Paraaortic lymph node (tissue), 1 donor: Measurements from ENCODE around the gene RTKN2.

DNA sequence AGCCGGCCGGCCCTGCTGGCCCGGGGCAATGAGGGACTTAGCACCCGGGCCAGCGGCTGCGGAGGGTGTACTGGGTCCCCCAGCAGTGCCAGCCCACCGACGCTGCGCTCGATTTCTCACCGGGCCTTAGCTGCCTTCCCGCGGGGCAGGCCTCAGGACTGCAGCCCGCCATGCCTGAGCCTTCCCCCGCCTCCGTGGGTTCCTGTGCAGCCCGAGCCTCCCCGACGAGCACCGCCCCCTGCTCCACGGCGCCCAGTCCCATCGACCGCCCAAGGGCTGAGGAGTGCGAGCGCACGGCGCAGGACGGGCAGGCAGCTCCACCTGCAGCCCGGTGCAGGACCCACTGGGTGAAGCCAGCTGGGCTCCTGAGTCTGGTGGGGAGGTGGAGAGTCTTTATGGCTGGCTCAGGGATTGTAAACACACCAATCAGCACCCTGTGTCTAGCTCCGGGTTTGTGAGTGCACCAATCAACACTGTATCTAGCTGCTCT lies 33.7 kb upstream of the ARID5B start:
- PRO-cap: no peak

- PRO-cap: bidirectional peak, plus-strand start at chr10:61941570, minus-strand start at chr10:61941313
Observed at GRCh38 chr10:61941064-61942027, 39.8 kb downstream of the ARID5B start.

- PRO-cap: no peak
Observed at GRCh38 chr10:61993634-61994084, 92.2 kb downstream of the ARID5B start.

GRCh38 chr10:62072775-62073166 lies 171.3 kb downstream of the ARID5B start:
- PRO-cap: no peak

DNA sequence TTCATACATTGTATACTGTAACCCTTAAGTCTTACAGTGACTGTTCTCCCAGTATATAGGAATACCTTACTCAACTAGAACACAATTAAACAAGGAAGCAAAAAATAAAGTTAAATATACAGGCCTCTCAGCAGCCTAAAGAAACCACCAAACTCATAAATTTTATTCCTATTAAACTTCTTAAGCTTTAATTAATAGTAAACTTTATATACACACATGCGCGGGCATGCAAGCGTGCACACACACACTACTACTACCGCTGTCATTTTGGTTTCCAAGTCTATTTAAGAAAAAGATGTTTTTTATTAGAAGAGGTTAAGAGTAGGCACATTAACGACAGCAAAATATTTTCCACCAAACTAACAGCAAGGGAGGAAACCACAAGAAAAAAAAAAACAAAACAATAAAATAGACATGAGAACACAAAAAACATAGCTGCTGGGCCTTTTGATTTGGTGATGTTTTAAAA lies 28.7 kb downstream of the RTKN2 start:
- PRO-cap: bidirectional peak, plus-strand start at position 308 of the sequence, minus-strand start at position 258 of the sequence

- PRO-cap: no peak
Observed at GRCh38 chr10:62258945-62259279, 9.7 kb downstream of the RTKN2 start.

GRCh38 chr10:62268543-62269318 lies at the start of gene RTKN2:
Gene RTKN2 (minus strand): TSS chr10:62268844.
- PRO-cap: unidirectional peak, plus-strand start at chr10:62268832

DNA sequence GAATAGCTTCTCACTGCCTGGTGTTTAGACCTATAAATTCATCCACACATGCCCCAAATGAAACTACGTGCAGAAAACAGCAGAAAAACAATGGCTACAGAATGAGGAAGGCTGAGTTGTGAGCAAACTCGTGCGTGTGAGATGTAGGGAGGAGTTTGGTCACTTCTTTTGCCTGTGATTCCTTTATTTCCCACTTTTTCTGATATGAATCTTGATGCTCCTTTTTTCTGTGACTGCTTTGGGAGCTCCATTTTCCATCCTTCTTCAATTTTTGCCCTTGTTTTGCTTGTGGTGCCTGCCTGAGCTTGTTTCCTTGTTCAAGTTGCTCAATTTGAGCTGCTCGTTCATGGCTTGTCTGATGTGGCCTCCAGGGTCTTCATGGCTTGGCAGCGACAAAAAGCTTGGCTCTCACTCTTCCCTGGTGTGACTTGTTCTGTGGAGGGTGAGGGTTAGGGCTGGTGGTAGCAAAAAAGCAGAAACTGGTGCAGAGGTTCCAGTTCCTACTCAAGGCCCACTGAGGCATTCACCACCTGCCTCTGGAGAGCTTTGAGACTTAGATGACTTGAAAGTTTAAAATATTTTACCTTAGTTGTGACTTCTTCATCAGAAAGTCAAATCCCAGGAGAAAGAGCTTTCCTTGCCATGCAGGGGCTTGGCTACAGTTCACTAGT lies 77.0 kb downstream of the ZNF365 start:
- PRO-cap: no peak

- PRO-cap: no peak
Observed at GRCh38 chr10:62618120-62618646, 186.3 kb upstream of the ADO start.

DNA sequence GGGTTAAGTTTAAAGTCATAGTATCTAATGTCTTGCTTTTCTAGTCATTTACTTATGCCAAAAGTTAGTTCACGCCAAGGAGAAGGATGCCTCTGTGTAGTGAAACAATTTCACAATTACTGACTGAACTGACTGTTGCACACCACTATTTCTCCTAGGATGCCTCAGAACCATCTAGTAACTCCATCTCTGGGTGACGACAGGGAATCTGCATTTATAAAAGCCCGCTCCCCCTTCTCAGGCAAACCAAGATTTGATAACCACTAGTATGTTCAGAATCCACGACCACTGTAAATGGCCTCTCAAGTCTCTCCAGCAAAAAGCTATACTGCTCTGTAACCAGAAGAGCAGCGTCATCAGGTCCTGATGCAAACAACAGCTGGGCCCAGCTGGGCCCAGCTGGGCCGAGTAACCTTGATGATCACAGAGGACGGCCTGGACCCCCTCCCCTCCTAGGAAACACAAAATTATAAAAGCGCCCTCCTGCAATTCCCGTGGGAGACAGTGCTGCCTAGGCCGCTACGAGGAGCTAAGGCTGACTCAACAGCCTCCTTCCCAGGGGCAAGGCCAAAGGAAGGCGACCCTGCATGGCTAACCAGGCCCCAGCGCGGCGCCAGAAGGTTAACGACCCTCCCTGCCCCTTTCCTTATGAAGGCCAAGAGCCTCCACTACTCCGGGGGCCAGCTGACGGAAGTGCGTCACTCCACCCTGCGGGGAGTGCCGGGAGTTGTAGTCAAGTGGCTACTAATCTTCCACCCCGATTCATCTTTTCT lies 539 bp upstream of the ADO start:
- PRO-cap: bidirectional peak, plus-strand start outside the sequence, minus-strand start at position 648 of the sequence

GRCh38 chr10:62817082-62817815 lies 1.1 kb upstream of the EGR2 start:
- PRO-cap: bidirectional peak, plus-strand start at chr10:62817194, minus-strand start at chr10:62817231

DNA sequence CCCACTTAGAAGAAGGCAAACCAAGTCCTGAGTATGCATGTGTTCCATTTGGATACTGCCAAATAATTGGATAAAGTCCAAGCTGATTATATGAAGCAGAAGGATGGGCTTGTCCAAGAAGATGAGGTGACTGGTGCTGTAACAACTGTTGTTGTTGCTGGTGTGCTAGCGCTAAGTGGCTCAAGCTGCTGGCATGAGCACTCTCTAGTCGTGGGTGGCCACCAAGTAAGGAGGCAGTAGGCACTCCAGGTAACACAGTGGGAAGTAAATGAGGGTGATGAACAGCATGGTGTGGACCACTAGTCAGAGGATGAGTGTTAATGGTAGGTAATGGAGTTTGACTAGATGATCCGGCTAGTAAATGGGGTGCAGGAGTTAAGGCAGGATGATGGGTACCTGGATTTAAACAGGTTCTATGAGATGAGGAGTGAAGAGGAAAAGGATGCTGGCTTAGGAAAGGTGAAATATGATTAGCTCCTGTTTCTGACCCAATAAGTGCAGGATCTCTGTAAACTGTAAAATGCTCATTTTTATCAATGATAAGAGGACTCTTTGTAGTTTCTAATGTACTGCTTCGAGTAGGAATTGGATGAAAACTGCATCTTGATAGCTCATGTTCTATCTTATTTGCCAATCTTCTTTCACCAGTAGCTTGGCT lies 80.5 kb downstream of the NRBF2 start:
- PRO-cap: no peak

- PRO-cap: no peak
Observed at GRCh38 chr10:63366726-63367429, 98.9 kb downstream of the JMJD1C start.

DNA sequence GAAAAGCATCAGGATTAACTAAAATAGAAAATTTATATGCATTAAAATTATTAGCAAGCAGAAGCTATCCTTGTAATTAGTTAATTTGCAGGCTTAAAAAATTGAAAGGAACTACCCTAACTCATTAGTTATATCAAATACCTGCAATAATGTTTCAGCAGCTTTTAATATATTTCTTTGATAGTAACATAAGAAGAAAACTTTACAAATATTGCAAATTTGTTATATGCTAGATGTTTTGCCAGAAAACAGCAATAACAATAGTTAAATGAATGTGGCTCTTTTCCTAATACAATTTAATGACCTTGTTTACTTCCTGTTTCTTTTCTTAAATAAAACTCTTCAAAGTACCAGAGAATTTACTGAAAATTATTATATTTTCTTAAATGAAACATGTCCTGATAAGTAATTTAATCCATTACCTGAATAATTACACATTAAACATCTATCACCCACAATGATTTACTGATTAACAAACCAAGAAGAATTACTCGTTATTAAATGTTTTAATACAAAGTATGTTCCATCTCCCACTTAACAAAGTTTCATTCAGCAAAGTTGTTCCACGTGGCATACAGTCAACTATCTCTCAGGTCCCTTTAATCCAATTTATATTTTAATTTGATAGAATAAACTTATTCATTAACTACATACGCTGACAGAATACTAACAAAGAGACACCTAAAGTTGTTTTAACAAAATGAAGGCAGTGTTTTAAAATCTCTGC lies 86.5 kb downstream of the JMJD1C start:
- PRO-cap: no peak

DNA sequence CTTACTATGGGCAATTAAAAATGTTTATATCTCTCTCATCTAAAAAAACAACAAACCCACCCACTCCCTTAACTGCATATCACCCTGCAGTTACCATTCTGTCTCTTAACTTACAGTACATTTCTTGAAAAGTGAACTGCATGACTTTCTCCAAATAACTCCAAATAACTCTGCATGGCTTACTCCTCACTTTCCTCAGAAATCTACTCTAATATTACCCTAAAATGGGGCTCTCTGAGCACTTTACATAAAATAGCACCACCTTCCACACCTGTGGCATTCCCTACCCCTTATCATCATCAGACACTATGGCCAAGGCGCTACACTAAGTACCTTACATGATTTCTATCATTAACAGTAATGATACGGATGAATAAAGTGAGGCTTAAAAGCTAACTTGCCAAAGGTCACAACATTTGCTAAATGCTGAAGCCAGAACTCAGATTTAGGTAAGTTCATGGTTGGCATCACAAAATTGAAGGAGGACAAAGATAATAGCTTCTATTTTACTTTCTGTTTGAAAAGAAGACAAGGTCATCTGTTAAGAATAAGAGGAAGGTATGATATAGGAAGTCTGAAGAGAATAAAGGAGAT lies 20.9 kb upstream of the JMJD1C start:
- PRO-cap: no peak

DNA sequence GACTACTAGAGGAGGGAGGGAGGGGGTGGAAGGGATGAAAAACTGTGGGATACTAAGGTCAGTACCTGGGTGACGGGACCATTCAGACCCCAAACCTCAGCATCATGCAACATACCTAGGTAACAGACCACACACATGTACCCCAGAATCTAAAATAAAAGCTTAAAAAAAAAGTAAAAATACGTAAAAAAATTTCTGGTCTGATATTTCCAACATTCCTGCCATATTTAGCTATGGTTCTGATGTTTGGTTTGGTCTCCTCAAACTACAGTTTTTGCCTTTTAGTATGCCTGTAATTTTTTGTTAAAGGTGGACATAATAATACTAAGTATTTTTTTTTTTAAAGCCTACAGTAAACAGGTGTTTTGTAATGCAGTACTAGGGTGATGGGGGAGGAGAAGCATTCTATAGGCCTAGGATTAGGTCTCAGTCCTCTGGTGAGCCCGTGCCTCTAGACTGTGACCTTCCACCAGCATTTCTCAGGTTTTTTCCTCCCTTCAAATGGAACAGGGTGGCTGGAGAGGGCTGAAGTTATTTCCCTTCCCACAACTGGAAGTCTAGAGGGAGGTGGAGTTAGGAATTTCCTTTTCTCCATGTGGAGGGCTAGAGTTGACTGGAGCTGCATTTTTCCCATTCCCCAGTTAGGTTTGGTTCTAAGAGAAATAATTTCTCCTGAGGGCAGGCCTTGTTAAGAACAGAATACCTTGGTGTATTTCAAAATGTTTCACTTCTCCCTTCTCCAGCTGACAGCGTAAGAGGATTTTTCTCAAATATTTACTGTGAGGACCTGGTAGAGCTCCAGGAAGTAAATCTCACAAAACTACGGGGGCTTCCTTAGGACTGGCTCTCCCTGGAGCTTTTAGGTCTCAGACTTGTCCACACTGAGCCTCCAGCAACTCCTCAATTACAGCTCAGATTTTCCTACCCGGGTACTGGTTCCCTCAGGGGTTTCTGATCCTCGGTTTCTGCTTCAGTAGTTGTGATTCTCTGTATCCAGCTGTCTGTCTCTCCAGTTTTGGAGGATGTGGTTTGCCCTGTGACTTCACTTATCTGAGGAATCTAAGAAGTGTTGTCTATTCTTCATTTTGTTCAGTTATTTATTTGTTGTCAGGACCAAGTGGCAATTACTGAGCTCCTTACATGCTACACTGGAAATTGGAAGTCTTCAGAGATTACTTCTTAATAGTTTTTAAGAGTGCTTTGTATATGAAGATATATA lies 6.2 kb upstream of the REEP3 start:
- PRO-cap: no peak

- PRO-cap: no peak
Observed at GRCh38 chr10:63520602-63521054, 573 bp upstream of the REEP3 start.

DNA sequence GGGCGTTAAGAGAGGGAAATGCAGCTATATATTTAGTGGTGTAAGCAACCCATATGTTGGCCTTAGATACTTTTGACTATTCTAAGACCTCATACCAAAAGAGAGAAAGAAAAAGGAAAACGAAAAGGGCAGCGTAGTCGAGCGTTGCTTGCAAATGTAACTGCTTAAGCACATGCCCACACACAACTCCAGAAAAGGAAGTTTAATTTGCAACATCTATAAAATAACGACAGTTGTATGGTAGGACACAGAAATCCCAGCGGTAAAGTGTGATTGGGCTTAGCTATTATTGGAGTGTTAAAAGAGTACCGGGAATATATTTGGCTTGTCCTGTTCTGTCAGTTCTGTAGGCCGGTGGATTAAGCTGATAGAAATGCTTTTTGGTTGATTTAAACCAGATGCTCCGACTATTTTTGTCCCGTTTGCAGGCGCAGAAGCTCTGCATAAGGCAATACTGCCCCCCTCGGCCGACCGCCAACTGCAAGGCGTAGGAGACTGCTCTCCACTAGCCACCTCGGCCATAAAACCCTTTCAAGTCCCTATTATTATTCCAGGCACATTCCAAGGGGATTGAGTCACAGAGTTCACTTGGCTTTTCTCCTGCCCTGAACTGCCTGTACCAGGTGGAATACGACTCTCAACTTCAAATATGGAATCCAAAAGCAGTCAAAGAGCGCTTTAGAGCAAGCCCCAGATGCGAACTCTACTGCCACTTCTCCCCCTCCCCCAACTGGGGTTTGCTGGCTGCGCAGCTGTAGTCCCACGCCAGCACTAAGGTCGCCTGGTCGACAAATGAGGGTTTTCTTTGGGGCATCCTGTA lies 108.1 kb downstream of the REEP3 start:
- PRO-cap: bidirectional peak, plus-strand start at position 559 of the sequence, minus-strand start at position 516 of the sequence

DNA sequence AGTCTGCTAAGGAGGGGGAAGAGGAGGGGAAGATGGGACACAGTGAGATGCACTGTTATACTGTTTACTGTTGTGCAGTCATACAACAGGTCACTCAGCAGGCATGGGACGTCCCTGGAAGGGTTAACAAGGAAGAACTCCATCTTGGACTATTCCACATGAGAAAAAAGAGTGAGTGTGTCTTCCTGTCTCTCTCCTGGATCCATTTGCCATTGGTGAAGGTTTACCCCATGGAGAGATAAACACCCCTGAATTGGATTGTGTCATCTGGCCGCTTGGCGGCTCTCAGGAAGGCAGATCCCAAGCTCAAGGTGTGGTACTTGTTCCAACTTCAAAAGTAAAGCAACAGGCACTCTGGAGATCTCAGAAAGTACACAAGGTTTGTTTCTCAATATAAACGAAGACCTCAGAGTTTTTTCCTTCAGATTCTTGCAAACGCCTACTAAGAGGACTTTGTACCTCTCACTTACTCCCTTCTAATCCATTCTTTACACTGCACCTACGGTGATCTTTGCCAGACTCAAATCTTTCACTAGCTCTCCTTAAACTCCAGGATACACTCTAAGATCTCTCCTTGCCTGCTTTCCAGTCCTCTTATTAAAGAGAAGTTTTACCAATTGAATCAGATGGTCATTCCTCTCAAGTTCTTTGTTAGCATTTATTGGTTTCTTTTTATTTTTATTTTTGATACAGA lies 116.7 kb downstream of the REEP3 start:
- PRO-cap: no peak

DNA sequence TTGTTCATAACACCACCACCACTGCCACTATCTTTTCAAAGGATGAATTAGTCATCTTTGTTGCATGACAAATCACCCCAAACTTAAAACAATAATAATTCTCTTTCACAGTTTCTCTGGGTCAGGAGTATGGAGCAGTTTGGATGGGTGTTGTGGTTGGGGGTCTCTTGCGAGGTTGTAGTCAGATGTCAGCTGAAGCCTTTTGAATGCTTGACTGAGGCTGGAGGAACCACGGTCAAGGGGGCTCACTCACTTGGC lies 123.6 kb downstream of the REEP3 start:
- PRO-cap: no peak